Sternocleidomastoid (tissue), 1 donor: ENCODE data around the genes CA11, LHB and TRPM4.

GRCh38 chr19:48308510-48309273, 13.1 kb downstream of the ODAD1 start:
- PRO-cap: no peak

GRCh38 chr19:48415622-48416153, 22.2 kb downstream of the GRIN2D start:
- PRO-cap: unidirectional peak, plus-strand start at chr19:48415744

DNA sequence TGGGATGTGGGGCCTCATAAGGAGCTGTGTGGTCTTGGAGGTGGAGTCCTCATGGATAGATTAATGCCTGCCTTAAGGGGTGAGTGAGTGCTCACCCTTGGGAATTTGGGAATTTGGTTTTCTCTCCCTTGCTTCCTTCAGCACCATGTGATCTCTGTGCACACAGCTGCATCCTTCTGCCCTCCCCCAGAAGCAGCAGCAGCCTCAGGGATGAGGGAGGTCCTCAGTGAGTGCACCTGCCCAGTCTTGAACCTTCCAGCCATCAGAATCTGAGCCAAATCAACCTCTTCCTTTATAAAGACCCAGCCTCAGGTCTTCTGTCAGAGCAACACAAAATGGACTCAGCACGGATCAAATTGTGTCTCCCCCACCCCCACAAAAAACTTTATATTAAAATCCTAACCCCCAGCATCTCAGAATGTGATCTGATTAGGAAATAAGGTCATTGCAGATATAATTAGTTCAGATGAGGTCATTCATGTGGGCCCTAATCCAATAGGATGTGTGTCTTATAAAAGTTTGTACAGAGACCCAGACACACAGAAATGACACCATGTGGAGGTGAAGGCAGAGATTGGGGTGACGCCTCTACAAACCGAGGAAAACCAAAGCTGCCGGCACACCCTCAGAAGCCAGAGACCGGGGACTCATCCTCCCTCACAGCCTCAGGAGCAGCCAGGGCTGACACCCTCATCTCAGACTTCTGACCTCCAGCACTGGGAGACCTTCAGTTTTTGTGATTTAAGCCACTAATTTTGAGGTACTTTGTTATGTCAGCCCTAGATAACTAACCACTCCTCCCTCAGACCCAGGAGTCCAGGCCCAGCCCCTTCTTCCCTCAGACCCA, 13.0 kb downstream of the CYTH2 start:
- PRO-cap: no peak

- PRO-cap: no peak
Measured at GRCh38 chr19:48510401-48511178, 1.0 kb downstream of the LMTK3 start.

DNA sequence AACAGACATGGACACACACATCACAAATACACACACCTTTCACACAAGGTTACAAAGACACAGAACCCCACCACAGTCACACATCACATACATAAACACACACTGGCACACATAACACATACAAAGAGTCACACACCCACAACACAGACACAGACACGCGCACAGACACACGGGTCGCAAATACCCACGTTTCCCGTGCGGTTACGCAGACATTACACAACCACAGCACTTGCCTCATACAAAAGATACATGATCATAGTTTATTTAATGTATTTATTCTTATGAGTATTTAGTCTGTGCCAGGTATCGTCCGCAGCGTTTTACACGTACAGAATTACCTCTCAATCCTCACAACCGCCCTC, 1.3 kb upstream of the LMTK3 start:
- PRO-cap: no peak

- PRO-cap: no peak
Measured at GRCh38 chr19:48588787-48589962, 17.4 kb upstream of the SPACA4 start.

- PRO-cap: bidirectional peak, plus-strand start at chr19:48645879, minus-strand start at chr19:48645757; bidirectional peak, plus-strand start at chr19:48646741, minus-strand start at chr19:48646375
Measured at GRCh38 chr19:48645644-48646556, at the start of gene CA11. Gene CA11 (minus strand): TSS chr19:48646187.

- PRO-cap: bidirectional peak, plus-strand start at chr19:48714590, minus-strand start at chr19:48714054
Measured at GRCh38 chr19:48713718-48714871, 5.4 kb downstream of the MAMSTR start.

DNA sequence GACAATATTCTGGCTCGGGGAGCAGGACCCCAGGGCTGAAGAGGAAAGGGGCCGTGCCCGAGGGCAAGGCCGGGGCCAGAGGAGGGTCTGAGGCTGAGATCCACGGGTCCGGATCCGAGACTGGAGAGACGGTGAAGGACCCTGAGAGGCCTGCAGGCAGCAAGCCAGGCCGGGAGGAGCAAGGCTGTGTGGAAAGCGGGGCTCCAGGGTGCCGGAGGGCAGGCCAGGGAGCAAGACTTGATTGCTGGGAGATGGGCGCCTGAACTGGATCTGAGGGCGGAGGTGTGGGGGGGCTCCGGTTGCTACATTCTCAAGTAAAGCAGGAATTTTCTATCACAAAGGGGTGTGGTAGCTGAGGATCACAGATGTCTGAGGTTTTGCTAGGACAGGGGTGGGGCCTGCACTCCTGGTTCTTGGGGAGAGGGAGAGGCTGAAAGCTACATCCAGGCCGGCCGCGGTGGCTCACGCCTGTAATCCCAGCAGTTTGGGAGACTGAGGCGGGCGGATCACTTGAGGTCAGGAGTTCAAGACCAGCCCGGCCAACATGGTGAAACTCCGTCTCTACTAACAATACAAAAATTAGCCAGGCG, 3.8 kb downstream of the MAMSTR start:
- PRO-cap: no peak

GRCh38 chr19:48720178-48721395, 1.1 kb upstream of the MAMSTR start:
- PRO-cap: bidirectional peak, plus-strand start at chr19:48720866, minus-strand start at chr19:48720674

DNA sequence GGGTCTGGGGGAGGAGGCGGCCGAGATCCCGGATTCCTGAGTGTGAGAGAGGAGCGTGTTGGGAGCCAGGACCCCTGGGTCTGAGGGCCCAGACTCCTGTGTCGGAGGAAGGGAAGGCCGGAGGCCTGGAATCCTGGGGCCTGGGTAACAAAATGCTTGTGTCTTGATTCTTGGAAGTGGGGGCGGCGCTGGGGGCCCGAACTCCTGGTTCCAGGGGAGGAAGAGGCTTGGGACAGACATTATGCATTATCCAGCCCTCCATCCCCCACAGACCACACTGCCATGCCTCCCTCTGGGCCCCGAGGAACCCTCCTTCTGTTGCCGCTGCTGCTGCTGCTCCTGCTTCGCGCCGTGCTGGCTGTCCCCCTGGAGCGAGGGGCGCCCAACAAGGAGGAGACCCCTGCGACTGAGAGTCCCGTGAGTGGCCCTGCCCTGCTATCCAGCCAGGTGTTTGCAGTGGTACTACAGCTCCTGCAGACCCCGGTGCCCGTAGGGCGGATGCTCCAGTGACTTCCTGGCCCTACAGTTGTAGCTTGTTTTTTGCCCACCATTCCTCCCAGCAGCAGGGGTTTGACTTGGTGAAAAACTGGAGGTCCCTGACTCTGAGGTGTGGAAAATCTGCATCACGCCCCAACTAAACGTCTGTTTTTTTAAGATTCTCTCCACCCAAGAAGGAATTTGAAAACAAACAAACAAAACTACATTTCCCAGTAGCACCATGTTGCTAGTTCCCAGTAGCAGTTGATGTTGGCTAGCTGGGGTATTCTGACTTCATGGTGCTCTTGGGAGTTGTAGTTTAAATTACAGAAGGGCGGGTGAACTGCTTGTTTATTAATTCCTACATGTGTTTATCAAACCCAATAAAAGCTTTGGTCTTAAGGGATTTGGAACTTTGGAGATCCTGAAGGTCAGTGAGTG, 662 bp downstream of the NUCB1 start:
- PRO-cap: no peak

- PRO-cap: no peak
Measured at GRCh38 chr19:48910951-48911444, 10.9 kb downstream of the NUCB1 start.

- PRO-cap: no peak
Measured at GRCh38 chr19:48917820-48918650, 15.5 kb upstream of the DHDH start.

DNA sequence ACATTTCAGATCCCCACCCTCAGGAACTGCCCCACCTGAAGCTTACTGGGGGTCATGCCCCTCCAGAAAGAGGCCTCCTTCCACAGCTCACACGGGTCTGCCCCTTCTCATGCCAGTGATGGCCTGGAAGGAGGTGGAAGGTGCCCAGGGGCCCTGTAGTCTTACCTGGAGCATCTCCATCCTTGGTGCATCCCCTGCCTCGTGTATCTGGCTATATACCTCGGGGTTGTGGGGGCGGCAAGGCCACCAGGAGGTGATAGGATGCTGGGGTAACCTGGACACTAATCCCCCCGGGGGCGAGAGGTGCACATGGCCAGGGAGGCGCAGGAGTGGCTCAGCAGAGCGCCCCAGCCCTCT, at the start of gene LHB:
Gene LHB (minus strand): TSS at position 190 of the 357 bp plus-strand sequence.
- PRO-cap: no peak

DNA sequence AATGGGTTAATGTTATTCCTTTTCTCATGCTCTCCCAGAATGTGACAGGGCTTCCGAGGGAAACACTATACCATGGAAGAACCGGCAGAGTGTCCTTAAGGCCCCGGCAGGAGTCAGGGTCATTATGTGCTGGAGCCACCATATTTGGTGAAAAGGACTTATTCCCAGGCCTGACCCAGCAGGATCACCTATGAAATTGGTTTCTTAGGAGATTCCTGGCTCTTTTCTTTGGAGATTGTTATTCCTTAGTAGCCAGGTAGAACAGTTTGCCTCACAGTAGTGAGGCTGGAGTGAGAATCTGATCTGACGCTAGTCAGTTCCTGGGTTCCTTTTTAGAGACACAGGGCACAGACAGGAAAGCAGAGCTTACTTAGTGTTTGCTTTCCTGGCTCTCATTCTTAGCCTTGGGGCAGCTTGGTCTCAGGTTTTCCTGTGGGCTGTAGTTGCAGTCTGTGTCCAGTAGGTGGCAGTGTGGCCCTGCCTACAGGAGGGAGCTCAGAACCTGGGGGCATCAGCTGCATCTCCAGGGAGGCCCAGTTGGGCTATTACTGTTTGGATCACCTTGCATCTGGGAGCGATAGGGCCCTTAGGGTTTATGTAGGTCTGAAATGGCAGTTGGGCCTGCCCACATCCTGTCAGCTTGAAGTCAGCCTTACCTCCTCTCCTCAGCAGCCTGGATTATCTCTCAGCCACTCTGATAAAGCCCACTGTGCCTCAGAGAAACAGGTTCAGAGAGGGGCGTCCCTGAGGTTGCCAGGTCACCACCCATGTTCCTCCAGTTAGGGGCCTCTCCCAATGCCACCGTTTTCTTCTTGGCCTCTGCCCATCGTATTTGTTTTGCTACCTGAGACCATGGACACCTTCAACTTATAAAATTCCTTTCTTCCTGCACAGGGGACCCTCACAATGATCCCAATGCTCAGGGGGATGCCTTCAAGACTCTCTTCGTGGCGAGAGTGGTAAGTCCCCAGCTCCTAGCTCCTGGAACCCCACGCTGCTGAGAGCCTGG, 12.6 kb downstream of the SNRNP70 start:
- PRO-cap: no peak

GRCh38 chr19:49109280-49110108, 4.7 kb upstream of the LIN7B start:
- PRO-cap: no peak

- PRO-cap: bidirectional peak, plus-strand start at chr19:49157806, minus-strand start at chr19:49157631
Measured at GRCh38 chr19:49157320-49158065, at the start of gene TRPM4. Gene TRPM4 (plus strand): TSS chr19:49157792.

GRCh38 chr19:49196605-49196935, 39.0 kb downstream of the TRPM4 start:
- PRO-cap: no peak

DNA sequence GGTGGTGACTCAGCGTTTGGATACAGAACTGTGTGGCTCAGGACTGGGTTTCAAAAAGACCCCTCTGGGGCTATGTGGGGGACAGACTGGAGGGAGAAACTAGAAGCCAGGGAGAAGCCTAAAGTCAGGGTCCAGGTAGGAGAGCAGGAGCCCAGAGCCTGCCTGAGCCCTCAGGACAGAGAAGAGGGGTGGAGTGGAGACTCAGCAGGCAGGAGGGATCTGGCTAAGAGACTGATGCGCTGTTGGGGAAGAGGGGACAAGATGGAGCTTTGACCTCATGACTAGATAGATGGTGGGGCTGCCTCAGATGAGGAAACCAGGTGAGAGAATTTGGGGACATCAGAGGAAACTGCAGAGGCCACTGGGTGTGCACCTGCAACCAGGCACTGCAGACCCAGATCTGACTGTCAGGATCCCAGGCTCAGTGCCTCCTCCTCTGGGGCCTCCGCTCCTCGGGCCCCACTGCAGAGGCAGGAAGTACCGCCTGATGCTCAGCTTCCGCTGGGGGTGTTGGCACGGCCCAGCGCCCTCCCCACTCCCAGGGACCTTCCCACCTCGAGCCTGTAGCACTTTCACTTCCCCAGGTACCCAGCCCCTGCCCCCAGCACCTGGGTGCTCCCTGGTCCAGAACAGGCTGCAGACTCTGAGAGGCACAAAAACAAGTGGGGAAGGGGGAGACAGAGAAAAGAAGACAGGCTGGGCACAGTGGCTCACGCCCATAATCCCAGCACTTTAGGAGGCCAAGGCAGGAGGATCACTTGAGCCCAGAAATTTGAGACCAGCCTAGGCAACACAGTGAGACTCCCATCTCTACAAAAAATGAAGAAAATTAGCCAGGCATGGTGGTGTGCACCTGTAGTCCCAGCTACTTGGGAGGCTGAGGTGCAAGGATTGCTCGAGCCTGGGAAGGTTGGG, 1.4 kb upstream of the CD37 start:
- PRO-cap: unidirectional peak, minus-strand start at position 464 of the sequence

GRCh38 chr19:49390420-49391403, 2.7 kb downstream of the KASH5 start:
- PRO-cap: no peak